Diencephalon (tissue), 2 donors: ENCODE measurements around a stretch of chr10.

DNA sequence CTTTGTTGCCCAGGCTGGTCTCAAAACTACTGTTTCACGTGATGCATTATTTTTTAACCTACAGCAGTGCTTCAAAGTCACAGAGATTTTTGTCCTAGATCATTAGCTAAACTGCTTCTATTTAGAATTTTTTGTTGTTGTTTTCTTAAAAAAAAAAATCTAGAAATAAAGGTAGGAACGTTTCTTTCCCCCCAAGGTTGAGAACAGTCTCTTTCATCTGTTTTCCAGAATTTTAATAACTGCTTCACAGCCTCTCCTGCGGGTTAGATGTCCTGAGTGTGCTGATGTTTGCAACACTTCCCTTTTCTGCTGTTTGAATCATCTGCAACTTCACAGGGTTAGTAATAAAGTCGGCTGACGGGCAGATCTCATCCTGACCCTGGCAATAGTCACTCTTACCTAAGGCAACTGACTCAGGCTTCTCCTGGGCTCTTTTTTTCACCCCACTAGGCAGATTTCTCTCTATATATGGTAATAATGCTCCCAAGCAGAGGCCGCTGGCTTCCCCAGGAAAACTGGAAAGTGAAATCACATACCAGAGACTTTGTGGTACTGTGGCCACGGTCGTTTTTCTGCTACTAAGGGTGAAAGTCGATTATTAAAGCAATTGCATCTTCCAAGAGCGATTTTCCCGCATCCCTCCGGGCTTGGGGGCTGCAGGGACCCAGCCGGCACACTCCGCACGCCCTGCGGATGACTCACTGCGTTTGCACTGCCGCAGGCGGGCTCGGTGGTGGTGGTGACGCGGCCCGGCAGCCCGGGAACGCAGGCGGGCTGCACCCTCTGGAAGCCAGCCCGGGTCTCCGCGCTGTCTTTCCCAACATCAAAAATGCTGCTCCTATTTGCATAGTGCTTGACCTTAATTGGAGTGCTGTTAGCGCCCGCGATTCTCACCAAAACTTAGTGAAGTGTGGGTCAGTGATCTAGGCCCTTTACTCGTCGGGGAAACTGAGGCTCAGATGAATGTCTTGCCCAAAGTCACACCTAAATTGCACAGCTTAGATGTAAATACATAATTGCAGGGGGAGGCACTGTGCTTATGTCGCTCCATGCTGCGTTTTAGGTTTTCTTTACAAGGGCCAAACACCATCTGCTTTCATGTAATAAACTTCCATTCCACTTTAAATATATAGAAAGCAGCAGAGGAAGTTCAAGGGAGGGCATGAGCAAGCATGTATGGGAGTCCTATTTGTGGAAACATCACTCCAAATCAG, 47.5 kb upstream of the ITGB1 start:
- RAMPAGE, long total RNA: no peak

DNA sequence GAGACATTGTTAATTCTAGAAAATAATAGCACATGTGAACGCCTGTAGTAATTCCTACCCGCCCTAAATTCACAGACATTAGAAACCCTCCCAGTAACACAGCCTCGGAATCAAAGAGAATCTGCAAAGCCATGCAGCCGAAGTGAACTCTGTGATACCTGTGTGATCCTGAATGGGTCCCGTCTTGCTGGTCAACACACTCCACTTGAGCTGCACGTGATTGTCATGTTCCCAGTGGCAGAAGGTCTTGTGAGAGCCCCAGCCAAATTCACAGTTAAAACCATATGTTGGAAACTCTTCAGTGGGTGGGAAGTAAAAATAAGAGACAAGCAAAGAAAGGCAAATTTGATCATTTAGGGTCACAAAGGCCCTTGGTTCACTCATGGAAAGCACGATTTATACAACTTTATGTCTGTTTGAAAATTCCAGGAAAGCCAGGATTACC, 142.3 kb downstream of the NRP1 start:
- RAMPAGE, long total RNA: no peak

- RAMPAGE, long total RNA: no peak
Observed at GRCh38 chr10:33211181-33211466, 123.3 kb downstream of the NRP1 start.

DNA sequence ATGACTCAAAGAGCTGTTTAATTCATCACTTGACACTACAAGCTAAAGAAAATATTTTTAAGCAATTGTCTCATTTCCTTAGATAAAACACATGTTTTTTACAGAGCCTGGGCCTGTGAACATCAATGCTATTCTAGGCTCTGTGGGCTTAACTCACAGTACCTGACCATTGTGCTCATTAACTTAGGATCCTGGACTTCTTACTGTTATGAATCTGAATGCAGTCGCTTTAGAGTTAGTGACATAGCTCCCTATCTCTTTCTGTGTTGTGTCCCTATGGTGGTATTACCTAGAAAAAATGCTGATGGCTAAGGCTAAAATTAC, 100.7 kb downstream of the NRP1 start:
- RAMPAGE, long total RNA: no peak

DNA sequence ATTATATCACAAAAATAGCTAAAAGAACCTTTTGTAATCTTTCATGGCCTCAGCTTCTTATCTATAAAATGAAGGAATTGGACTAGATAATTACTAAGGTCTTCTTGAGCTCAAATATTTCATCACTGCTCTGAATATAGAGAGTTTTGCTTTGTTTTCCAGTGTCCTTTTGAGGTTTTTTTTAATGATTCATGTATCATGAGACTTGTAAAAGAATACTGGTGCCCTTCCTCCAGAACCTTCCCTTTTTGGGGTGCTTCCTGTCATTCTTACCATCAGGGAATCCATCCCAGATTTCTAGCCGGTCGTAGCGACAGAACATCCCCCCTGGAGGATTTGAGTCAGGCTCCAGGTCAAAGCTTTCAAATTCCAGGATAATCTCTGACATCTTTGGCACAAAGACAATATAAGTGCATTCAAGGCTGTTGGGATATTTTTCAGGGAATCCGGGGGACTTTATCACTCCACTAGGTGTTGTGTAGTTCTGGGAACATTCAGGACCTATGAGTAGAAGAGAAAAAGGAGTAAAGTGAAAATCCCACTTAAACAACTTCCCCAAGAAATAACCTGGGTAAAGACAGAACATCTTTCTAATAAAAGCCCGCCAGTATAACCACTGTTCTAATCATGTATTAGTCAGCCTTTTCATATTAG, 71.0 kb downstream of the NRP1 start:
- RAMPAGE, long total RNA: no peak

DNA sequence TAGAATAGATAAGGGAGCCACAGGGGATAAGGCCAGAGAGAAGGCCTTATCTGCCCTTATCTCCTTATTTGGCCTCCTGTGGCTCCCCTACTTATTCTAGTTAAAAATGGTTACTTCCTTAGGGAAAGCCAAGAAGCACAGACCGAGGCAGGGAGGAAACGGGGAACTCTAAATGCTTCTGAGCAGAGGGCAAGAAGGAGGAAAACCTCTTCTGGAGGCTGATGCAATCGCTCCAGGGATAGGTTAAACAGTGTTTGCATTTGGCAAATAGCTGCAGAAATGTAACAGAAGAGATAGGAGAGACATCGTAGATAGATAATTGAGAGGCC, 18.6 kb downstream of the NRP1 start:
- RAMPAGE, long total RNA: no peak

DNA sequence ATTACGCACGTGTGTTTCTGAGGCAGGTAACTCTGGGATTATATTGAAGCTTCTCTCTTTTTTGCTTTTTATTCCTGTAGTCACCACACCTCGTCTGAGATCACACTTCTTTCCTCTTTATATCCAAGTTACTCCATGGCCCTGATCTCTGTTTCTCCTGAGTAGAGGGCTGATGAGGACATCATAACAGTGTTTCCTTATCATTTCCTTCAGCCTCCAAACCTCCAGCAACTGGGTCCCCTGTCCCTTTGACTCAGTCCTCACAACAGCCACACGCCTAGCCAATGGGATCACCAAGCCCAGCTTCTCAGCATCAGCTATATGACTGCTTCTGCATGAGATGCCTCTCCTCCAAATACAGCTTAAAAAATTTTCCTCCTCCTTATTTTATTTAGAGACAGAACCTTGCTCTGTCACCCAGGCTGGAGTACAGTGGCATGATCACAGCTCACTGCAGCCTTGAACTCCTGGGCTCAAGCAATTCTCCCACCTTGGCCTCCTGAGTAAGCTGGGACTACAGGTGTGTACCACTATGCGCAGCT, 586.2 kb downstream of the PARD3 start:
- RAMPAGE, long total RNA: no peak

DNA sequence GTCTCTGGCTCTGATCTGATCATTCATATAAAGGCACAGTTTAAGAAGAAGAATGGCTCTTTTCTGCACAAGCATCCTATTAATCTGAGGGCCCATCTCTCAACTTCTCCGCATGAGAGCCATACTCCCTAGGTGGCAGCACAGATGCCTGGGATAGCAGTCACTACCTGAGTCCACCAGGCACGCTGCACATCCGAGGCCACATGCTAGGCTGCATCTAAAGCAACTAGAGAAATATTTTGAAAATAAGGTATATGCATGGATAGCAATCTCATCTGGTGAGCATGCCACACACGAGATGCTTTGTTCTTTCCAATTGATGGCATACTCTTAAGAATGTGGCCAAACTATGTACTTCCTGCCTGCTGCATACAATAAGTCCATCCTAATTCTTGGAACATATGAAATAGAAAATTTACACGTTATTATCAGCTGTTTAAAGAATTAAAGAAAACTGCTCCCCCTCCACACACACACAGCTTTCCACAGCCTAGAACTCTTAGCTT, 565.4 kb downstream of the PARD3 start:
- RAMPAGE, long total RNA: no peak

GRCh38 chr10:34528200-34528915, 286.7 kb downstream of the PARD3 start:
- RAMPAGE, long total RNA: no peak

GRCh38 chr10:34842032-34842373, 26.9 kb upstream of the PARD3 start:
- RAMPAGE, long total RNA: no peak

DNA sequence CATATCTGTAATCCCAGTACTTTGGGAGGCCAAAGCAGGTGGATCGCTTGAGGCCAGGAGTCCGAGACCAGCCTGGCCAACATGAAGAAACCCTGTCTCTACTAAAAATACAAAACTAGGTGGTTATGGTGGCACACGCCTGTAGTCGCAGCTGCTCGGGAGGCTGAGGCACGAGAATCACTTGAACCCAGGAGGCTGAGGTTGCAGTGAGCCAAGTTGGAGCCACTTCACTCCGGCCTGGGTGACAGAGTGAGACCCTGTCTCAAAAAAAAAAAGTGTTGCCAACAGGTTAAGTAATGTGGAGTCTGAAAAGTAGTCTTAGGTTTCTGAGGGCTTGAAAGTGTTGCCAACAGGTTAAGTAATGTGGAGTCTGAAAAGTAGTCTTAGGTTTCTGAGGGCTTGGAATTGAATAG, 23.9 kb downstream of the CREM start:
- RAMPAGE, long total RNA: no peak

- RAMPAGE, long total RNA: no peak
Observed at GRCh38 chr10:35194695-35195478, 68.2 kb downstream of the CREM start.

GRCh38 chr10:35203795-35204232, 77.2 kb downstream of the CREM start:
- RAMPAGE, long total RNA: no peak

GRCh38 chr10:35218257-35218871, 91.7 kb downstream of the CREM start:
- RAMPAGE, long total RNA: no peak

GRCh38 chr10:35350927-35351616, 14.8 kb downstream of the CCNY start:
- RAMPAGE, long total RNA: no peak

DNA sequence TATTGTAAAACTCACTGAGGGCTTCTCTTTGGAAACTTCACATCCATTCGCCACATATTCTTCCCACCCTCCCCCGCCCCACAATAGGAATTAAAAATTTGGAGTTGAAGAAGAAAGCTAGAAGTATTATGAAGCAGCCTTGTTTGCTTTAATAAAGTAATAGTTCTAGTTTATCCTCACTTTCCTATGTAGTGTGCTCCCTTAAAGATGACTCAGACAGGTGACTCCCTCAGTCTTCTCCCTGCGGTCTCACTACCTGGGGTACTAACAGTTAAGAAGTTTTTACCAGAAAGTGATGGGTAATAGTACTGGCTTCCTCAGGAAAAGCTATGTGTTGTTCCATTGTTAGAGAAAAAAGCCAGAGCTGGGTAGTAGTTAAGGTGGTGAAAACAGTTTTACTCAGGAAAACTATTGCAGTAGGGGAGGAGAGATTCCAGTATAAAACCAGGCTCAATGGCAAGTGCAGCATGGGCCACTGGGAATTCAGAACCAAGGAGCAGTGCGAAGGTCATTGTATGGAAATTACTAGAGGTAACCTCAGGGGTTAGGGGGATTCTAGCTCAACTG, 58.7 kb downstream of the CCNY start:
- RAMPAGE, long total RNA: no peak

GRCh38 chr10:35445949-35446156, 109.5 kb downstream of the CCNY start:
- RAMPAGE, long total RNA: no peak

DNA sequence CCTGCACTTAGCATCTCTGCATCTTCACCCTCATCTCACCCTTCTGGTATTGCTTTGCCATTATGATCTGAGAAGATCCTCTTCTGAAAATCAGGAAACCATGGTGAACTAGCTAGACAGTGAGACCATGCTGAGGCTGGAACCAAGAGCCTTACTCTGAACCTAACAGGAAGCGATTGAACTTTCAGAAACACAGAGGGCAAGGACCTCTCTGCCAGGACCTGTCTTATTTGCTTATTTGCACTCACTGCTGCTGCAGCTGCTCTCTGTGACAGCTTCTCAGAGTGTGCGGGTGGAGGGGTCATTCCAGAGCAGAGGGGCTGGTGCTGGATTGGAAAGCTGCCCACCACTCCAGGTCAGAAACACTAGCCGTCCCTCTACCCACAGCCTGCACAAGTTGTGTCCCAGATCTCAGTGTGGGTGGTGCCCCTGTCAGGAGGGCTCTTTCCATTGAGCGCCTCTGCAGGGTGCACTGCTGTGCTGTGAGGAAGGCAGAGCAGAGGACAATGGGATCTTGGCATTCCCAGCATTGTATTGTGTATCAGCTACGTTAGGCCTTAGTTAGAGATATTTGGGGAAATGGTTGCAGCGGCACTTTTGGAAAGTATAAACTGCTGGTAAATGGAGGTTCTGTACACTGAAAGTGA, 126.2 kb downstream of the CCNY start:
- RAMPAGE, long total RNA: no peak

GRCh38 chr10:35465085-35465635, 128.9 kb downstream of the CCNY start:
- RAMPAGE, long total RNA: no peak

- RAMPAGE, long total RNA: no peak
Observed at GRCh38 chr10:35639421-35639942, 2.6 kb downstream of the FZD8 start.